ENCODE measurements around a stretch of chr2.

DNA sequence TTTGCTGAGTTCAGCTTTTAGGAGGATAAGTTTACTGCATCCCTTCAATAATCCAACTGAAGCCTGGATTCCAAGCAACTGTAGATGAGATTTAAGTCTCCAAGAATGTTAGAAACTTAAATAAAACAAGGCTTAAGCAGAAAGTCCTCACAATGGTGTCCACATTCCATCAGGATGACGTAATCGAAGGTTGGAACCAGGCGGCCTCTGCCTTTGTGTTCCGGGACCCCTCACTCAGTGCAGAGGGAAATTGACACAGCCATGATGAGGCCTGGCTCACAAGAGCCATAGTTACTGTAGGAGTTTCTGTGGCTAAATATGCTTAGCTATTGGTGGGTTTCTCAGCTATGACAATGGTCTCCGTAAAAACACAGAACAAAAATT, 260.5 kb downstream of the LPIN1 start:
- PRO-cap, result no peak

DNA sequence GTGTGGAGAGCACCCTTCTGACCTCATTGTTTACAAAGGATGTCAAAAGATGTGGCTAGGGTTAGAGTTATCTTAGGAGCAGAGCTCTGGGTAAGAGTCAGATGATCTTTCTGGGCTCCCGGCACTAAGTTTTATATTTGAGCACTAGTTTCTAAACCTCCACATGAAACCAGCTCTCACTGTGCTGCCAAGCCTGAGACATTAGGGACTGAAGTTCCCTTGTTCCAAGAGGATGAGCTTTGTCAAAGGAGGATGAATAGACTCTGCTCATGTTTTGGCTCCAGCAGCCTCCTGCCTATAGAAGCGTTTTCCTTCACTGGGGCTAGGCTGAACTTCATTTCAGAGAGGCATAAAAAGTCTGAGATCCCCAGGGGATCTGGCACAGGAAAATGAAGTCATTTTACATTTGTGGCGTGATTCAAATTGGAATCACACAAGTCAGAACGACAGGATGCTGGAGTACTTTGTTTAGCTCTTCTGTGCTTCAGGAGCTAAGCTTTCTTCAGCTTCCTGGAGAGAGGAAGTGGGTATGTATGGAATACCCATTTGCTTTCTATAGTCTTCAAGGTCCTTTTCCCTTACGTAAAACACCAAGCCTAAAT, 403.0 kb upstream of the TRIB2 start:
- PRO-cap, result no peak

DNA sequence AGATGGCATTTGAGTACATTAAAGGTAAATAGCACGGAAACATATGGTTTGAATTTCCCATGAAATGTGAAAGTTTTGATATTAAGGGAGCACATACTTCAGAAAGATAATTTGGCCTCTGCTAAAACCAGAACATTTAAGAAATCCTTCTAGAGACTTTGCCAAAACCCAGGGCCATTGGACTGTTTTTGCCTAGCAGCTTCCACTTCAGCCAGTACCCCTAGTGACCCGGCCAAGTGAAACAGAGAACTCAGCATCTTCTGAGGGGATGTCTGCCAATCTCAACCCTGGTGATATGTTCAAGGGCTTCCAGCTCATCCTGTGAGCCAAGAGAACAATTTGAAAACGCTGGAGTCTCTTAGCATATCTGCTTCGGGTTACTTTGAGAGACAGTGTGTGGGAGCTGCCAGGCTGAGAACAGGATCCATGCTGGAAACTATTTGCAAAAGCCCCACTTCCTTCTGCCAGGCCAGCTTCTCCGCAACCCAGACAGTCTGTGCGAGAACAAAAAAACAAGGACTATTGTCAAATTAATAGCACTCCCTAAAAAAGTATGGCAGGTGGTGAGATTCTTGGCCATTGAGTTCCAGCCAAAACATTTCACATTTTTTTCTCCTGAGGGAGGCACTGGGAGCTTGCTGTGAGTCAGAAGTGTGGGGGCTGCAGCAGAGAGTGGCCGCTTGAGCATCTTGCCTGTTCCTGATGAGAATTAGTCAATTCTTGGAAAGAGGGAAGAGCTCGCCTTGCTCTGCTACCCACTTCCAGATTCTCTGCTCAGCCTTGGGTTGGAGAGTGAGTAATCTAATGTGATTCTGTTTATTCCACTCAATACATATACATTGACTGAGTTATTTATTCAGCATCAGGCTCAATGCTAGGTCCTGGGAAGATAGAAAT, 395.6 kb upstream of the TRIB2 start:
- PRO-cap, result no peak

DNA sequence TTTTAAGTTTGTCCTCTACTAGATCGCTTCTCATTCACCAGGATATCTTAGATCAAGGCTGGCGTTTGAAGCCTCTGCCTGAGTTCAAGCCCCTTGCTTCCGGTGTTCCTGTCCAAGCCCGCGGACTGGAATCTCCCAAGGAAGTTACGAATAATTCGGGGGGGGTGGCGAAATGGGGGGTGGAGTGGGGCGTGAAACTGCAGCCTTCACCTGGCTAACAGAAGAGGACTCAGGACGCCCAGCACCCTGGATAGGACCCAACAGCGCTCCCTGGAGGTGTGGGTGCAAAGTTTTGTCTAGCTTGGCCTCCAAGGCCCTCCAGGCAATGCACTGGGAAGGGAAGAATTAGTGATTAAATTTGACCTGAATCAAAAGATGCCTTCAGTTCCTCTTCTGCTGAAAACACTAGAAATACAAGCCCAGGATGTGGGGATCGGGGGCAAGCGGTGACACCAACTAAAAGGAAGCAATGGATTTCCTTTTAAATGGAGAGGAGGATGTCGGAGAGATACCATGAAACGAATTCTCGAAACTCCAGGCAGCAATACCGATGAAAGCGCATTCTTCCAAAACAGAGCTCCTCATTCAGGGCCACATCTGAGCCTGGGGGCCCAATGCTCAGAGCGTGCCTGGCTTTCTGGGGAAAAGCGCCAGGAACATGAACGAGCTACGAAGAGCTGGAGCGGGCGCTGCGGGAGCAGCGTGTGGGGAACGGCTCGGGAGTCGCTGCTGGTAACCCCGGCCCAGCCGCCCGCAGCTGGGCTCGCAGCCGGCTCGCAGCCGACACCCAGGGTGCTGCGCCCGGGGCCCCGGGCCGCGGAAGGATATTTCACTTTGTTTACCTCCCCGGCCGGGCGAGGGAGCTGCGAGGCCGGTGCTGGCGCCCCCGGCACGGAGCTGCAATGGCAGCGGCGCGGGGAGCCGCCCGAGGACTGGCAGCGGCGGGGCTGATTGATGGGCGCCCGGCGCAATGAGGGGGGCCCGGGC, 591 bp upstream of the TRIB2 start:
- PRO-cap, result bidirectional peak, plus-strand start outside the sequence, minus-strand start at position 904 of the sequence

- PRO-cap, result no peak
Measured at GRCh38 chr2:12730949-12731241, 14.2 kb downstream of the TRIB2 start.

GRCh38 chr2:12834215-12834583, 117.5 kb downstream of the TRIB2 start:
- PRO-cap, result no peak

DNA sequence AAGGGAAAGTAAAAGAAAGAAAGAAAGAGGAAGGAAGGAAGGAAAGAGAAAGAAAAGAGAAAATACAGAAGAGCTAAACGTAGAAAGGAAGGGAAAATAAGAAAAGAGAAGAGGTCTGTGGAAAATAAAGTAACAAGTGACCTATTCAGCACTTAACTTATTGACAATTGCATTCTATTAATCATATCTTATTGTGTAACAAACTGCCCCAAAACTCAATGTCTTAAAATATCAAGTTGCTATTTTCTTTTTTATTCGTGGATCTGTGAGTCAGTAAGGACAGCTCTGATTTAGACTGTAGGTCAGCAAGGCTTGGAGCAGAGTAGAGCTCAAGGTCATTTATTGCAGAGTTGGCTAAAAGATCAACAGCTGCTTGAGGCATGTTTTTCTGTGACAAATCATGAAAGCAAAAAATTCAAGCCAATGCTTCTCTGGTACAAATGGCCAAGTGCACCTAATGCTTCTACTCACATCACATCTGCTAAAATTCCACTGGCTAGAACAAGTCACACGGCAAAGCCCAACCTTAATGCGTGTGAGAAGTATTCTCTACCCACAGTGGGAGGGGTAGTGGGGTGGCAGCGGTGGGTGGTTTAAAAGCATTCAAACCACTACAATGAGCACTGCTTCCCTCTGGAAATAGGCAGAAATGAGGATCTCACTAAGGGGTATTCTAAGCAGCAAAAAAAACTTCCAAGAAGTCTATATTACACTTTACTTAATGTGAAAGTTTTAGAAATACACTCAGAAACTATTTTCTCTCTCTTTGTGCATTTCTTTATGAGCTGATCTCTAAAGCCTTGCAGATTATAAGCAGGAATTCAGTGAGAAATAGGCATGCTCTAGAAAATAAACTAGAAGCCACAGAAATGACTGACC, 497.7 kb upstream of the LRATD1 start:
- PRO-cap, result no peak

- PRO-cap, result no peak
Measured at GRCh38 chr2:15450537-15451172, 110.5 kb downstream of the NBAS start.

DNA sequence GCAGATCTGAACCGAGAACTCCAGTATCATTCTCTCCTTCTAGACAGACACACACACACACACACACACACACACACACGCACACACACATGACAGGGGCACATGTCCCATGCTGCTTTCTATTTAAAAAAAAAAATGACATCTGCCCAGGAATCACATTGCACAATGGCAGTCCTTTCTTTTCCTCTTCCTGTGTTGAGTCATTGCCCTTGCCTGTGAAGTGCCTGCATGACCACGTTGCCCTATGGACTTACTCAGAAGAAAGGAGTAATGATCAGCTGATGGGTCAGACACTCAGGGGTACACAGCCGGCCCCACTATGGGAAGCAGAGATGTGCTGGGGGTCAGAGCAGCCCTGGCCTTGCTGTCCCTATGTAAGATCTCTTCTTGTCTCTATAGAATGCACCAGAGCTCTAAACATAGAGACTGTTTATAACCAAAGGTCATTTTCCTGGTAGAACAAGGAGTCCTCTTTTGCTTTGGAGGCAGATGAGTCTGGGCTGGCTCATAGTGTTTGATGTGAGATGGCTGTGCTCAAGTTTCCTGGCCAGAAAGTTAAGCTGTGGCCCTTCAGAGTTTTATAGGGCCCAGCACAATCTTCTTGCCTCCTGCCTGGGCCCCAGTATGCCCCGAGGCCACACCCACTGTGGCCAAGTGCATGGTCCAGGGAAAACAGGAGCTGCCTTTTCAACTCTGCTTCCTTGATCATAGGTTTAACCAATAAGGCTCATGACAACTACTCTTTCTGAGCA, 66.0 kb downstream of the MYCN start:
- PRO-cap, result no peak

DNA sequence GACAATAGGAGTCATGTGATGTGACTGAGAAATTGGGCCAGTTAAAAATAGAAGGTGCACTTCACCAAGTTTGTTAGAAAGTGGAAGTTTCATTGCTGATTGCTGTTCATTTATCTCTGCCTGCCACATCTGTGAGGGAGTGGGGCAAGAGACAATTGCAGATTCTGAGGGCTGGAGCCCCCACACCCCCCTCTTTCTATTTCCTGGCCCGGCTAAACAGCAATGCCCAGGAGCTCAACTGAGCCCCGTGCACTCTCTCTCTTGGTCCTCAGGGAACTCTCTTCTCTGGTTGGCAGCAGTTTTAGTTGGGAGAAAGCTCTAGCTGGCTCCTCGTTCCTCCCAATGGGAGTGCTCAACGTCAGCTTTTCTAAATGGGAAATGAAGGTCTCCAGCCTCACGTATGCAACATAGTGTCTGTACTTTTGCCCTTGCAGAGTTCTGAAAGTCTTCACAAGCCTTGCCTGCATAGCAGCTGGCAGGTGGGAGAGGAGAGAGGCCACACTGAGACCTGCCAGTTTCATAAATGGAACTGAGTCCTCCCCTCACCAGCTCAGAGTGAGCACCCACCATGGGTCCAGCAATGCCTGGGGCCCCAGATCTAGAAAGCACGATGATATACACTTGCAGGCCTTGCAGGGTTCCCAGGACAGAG, 115.7 kb downstream of the MYCN start:
- PRO-cap, result no peak

DNA sequence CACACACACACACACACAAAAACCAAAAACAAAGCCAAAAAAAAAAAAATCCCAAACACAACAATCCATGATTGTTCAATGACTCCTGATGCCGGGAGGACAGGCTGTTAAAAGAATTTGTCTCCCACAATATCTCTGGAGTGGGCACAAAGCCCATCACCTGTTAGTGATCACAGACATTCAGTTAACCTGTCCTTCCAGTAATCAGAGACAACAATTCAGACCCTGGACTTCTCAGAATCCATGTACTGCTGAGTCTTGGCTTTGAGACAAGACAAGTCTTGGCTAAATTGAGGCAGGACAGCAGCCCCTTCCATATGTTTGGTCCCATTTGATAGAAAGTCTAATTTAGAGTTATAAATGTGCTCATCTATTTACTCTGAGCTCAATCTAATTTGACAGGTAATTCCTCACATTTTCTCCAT, 115.4 kb downstream of the CYRIA start:
- PRO-cap, result no peak

- PRO-cap, result no peak
Measured at GRCh38 chr2:16563945-16564510, 101.6 kb downstream of the CYRIA start.

GRCh38 chr2:16618422-16618793, 47.2 kb downstream of the CYRIA start:
- PRO-cap, result no peak

DNA sequence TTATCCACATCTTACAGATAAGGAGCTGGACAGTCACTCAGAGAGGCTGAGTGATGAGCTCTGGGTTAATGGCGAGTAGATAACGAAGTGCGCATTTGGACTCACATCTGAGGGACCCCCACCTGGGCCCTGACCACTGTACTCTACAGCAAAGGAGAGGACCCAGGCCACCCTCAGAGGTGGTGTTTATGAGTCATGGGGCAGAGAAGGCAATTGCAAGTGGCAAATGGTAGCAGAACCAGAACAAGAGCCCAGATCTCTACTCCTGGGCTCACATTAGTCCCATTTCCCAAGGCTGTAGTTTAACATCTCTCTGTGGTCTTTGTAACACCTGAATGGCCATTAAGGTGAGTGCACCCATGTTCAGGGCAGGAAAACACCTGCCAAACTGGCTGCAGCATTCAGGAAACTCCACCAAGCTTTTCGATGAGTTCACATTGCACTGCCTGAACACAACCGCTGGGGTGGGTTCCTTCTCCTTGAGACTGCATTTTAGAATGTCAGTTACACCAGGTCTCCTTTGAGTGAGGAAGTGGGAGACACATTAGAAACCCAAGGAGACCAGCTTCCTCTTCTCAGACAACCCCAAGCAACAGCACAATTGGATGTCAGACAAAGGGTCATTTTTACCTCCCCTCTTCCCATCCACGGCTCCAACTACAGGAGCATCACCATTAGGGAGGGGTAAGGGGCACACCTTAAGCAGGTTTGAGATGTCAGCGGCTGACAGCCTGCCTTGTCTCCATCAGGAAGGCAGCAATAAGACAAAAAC, 35.3 kb downstream of the CYRIA start:
- PRO-cap, result no peak

DNA sequence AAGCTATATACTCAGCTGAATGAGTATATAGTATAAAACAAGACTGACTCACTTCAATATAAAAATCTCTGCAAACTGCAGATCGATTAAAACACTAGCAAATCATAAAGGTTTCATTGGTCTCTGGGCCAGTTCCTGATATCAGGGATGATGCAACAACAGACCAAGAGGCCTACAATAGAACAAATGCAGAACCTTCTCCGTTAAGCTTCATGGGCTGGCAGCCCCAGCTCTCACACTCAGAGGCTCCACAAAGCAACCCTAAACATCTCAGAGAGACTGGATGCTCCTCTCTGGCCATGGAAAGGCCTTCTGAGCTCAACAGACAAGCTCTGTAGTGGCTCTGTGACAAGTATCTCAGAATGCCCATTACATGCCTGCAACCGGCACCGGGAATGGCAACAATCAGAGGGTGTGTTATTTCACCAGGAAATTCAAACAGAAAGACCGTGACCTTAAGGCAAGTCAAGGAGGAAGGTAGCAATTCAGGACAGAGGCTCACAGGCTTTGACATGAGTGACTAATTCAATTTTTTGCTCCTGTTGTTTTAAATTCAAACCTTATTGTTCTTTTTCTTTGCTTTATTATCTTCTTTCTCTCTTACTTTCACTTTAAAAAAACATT, 15.2 kb downstream of the CYRIA start:
- PRO-cap, result unidirectional peak, plus-strand start at position 213 of the sequence

DNA sequence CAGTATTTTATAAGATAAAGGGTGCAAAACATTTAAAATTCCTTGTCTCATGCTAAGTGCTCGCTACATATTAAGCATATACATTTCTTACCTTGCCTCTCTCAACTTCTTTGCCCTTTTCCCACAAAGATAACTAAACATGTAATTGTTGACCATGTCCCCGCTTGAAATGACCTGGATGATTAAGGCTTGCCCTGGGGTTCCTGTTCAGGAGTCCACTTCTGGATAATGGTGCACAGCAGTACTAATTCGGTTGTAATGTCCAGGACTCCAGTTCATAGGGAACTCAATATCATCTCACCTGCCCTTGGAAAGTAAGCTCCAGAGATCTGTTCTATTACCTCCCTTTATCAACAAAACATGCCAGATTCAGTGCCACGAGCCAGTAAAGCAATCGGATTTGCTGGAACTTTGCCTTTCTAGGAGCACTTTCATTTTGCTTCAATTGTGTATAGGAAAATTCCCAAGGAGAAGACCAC, 162.4 kb upstream of the CYRIA start:
- PRO-cap, result no peak

DNA sequence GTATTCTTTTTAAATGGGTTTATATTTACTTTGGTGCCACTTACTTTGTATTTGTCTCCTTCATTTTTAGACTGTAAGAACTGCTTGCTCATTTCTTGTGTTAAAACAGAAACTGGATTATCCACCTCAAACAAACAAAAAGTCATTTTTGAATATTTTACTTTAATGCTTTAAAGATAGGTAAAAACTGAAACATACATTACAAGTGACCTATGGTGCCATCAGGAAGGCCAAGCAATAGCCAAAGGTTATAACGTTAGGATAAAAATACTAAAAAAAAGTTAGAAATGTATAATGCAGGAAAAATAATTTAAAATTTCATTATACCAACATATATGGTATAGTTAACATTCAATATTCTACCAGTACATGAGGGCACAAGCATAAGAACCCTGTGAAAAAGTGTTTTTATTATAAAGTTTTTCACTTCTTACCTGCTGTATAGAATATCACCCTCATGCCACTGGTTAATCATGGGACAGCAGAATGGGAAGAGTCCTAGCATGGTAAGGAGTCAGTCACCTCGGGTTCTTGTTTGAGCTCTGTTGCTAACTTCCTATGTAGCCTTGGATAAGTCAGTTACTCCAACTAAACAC, 27.2 kb downstream of the SMC6 start:
- PRO-cap, result no peak

DNA sequence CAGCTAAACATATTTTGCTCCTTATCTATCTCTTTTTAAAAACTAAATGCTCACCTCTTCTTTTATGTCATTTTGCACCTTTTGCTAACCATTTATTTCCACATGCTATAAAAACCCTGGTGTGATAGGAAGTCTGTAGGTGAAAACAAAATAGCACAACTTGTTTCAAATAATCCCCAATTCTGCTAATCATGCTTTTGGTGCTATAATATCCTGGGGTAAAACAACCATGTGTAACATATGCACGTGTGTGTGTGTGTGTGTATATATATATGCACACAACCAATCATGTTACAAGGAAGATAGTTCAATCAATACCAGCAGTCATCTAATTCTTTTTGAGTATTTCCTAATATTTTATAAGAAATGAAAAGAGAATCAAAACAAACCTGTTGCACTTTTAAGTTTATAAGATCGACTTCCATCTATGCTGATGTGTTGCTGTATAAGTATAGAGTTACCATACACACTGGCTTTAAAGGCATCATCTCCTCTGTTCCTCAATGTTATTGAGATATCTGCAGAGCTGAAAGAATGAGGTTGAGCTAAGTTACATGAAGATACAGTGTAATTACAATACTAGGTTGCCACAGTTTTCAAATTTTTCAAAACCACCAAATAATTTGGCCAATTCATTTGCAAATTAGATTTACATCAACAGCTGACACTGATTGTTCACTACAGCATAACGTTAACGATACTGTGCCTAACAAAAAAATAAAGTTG, 22.1 kb downstream of the SMC6 start:
- PRO-cap, result no peak

- PRO-cap, result no peak
Measured at GRCh38 chr2:18297596-18298056, 262.8 kb downstream of the RDH14 start.

- PRO-cap, result no peak
Measured at GRCh38 chr2:18992036-18992298, 366.5 kb downstream of the OSR1 start.

Data from SEM (cell line).